Measurements from ENCODE around the gene TAF3.

DNA sequence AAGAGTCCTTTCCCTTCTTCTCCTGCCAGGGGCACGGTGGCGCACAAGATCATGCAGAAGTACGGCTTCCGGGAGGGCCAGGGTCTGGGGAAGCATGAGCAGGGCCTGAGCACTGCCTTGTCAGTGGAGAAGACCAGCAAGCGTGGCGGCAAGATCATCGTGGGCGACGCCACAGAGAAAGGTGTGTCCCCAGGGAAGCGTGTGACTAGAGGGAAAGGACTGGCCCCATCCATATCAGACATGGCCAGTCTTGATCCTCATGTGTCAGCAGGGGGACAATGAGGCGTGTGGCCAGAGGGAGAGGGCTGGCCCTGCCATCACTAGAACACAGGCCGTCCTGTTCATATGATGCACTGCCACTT is 23.3 kb downstream of the RBM17 start:
- PRO-cap = no peak
- RAMPAGE, long total RNA, 4 experiments = start-site peak on the plus strand in 1 of 4 experiments, centred at positions 79 to 308 of the sequence, 17 to 40 reads per replicate

DNA sequence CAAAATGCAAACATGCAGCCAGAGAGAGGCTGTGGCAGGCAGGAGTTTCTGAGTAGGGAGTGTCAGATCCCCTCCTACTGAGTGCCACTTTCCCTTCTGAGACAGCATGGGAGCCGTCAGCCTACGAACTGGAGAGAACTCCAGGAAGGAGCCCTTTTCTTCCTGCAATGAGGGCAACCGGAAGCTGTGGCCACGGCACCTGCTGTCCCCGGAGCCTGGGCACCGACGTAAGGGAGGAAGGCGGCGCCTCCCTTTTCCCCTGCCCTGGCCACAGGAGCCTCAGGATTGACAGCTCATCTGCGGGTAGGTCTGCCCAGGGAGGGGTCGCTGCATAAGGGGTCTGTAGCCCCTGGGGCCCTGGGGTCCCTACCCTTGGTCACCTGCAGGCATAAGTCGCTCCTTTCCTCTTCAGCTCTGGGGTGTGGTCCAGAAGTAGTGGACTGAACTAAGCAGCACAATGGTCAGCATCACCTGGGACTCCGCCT is 51.7 kb downstream of the RBM17 start:
- PRO-cap = no peak
- RAMPAGE, long total RNA, 4 experiments = no peak in any of the 4 experiments

DNA sequence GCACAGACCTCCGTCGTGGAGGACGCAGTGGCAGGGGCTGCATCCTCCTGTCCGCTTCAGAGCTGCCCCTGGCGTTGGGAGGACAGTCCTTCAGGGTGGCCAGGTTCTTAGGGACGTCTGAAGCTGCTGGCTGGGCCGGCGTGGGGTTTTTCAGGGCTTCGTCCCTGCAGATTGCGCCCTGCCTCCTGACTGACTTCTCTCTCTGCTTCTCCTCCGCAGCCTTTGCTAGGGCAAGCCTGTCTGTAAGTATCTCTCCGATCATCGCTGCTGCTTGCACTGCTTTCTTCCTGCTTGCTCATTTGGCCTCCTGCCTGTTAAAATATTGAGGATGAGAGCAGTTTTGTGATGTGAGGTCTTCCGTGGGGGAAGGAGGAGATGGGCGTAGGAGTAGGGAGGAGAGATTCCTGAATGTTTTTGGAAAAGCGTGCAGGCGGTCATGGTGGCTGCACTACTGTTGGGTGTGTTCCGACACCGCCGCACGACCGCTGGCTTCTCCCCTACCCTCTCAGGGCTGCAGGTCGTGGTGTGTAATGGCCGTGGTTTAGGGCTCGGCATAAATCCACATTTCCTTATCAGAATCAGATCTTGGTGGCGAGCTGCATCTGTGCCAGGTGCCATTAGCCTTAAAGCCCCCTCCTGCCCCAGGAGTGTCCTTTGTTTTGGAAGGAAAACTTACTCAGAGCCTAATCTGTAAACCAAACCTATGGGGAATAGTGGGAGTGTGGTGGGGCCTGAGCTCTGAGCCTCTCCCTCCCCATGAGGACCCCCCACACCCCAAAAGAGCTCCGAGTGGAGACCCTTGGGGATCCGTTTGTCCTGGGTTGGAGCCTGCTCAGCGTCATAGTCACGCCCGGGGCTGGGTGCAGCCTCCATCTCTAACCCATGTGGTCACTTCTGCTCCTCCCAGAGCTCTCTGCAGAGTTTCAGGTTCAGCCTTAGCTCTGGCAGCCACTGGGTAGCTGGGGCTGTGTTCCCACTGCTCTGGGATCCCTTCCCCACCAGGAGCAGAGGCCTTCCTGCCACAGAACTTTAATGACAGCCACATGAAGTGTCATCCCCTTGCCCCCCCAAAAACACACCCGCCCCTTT is 25.6 kb downstream of the PFKFB3 start:
- PRO-cap = no peak
- RAMPAGE, long total RNA, 4 experiments = no peak in any of the 4 experiments

DNA sequence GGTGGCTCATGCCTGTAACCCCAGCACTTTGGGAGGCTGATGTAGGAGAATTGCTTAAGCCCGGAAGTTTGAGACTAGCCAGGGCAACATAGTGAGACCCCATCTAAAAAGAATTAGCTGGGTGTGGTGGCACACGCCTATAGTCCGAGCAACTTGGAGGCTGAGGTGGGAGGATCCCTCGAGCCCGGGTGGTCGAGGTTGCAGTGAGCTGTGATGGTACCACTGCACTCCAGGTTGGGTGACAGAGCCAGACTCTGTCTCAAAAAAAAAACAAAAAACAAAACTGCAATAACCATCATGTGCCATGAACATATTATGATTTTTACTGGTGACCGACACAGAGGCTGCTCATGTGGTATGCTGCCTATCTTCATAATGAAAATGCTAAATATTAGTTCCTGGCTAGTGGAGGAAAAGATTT is 71.9 kb downstream of the PFKFB3 start:
- PRO-cap = no peak
- RAMPAGE, long total RNA, 4 experiments = no peak in any of the 4 experiments

DNA sequence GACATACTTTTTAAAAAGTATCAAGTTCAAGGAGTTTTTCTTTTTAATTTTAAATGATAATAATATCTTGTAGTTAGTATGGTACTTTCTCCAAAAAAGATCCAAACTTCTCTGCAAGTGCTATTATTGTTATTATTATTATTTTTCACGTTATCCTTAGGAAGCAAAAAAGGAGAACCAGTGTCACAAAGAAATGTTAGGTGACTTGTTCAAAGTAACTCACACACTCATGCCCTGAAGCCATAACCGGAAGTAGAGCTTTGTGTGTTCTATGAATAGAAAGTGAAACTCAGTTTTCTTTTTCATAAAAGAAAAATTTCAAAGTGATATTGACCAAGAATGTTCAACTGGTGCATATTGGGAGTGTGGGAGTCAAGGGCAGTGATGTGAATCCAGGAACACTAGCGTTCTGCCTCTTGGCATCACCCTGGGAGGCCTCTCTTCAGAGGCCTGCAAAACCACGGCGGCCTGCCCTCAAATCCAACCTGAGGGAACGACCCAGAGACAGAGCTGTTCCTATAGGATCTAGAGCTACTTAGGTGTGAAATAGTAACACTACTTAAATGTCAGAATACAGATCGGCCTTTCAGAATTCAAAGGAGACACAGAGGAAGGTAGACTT is 106.1 kb downstream of the PRKCQ start:
- PRO-cap = no peak
- RAMPAGE, long total RNA, 4 experiments = no peak in any of the 4 experiments

DNA sequence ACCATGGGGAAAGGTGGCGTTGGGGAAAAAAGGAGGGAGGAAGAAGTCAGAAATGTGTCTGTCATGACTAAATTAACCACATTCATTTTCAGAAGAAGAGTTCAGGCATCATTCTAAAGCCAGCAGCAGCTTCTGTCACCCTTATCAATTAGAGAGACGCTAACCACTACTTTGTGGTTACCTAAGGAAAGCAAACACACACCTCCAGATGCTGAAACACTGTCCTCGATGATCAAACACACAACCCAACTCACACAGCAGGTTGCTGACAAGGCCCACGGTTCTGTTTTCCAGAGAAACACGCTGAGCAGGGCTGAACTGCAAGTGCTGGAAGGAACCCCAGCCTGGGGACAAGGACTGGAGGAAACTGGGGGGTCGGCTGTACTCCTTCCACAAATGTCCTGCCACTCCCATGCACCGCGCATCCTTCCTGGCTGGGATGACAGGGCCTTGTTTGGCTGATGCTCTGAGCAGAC is 36.6 kb downstream of the PRKCQ start:
- PRO-cap = no peak
- RAMPAGE, long total RNA, 4 experiments = no peak in any of the 4 experiments

GRCh38 chr10:6607124-6607588 is 27.1 kb upstream of the PRKCQ start:
- PRO-cap = no peak
- RAMPAGE, long total RNA, 4 experiments = no peak in any of the 4 experiments

DNA sequence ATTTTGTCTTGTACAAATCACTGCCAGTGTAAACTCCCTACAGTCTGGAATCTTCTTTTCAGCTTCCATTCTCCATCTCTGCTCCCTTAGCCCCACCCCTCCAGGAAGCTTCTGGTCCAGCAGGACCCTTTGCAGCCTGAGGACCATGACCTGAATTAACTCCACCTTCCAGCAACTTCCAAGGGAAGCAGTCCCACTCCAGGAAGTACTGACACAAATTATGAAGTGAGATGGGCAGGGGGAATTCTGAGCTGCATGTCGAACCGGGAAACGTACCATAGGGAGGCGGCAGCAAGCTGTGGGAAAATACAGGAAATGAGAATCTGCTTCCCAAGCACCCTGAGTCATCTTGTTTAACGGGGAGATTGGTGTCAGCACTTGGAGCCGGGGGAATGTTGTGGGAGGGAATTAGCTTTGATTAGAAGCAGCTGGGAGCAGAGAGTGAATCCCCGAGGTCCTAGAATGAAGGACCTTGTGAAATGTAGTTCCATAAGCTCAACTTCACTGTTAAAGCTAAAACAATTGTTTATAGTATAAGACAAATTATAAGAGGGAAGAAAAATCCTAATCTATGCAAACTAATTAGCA is 141.3 kb upstream of the PRKCQ start:
- PRO-cap = no peak
- RAMPAGE, long total RNA, 4 experiments = no peak in any of the 4 experiments

- PRO-cap = no peak
- RAMPAGE, long total RNA, 4 experiments = no peak in any of the 4 experiments
Observed at GRCh38 chr10:7170472-7171927, 239.8 kb downstream of the SFMBT2 start.

DNA sequence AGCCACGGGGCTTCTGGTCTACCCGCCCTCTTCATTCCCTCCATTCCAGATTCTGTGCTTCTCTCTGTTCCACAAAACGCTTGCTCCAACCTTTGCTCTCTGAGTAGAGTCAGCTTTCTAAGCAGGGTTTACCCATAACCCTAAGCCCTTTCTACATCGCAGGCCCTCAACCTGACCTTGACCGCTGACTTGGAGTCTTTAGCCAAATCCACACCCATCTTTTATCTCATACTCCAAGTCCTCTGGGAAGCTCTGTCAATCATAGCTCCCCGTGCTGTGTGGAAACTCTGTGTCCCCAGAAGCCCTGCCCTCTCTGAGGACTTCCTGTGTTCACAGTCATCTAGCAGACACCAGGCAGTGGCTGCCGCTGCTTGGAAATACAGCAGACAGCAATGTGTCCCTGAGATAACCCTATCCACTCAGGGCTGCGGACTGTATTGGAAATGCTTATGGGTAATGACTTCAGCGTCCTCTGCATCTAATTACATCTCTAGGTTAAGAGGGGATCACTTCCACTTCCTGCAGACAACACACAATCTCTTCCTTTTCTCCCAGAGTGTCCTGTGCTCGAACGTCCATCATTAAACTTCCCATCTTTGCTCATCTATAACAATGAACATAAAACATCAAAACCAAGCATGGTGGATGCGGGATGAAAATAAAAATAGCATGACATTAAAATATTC is 158.7 kb downstream of the SFMBT2 start:
- PRO-cap = no peak
- RAMPAGE, long total RNA, 4 experiments = no peak in any of the 4 experiments

GRCh38 chr10:7381580-7382032 is 29.2 kb downstream of the SFMBT2 start:
- PRO-cap = no peak
- RAMPAGE, long total RNA, 4 experiments = no peak in any of the 4 experiments

DNA sequence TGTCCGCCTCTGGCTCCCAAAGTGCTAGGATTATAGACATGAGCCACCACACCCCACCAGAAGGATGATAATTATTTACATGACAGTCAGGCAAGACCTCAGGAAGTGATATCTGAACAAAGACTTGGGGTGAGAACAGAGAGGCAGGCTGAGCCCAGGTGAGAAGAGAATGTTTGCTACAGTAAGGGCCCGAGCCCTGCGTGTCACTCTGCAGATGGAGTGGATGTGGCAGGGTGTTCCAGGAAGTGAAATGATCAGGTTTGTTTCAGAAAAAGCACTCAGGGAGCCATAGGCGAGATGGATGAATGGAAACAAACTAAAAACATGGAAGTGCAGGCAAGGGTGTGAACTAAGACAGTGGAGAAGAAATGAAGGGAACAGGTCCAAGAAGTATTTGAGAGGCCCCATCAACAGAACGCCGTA is 22.2 kb downstream of the SFMBT2 start:
- PRO-cap = no peak
- RAMPAGE, long total RNA, 4 experiments = no peak in any of the 4 experiments

GRCh38 chr10:7407802-7408367 is 2.9 kb downstream of the SFMBT2 start:
- PRO-cap = no peak
- RAMPAGE, long total RNA, 4 experiments = no peak in any of the 4 experiments

DNA sequence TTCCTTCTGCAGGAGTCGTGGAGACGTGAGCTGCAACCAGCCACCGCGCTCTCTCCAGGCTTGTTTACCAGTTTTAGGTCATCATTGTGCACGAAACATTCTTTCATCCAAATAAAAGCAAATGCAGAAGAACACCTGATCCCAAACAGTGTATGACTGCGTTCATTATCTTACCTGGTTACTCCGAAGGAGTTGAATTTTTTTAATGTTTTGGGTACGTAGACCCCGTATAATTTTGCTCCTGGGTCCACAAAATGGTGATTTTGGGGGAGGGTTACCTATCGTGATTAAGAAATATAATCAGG is 2.4 kb upstream of the SFMBT2 start:
- PRO-cap = no peak
- RAMPAGE, long total RNA, 4 experiments = no peak in any of the 4 experiments

GRCh38 chr10:7471612-7472399 is 61.0 kb upstream of the SFMBT2 start:
- PRO-cap = no peak
- RAMPAGE, long total RNA, 4 experiments = no peak in any of the 4 experiments

- PRO-cap = no peak
- RAMPAGE, long total RNA, 4 experiments = no peak in any of the 4 experiments
Observed at GRCh38 chr10:7475499-7475881, 64.7 kb upstream of the SFMBT2 start.

GRCh38 chr10:7547746-7548573 is 118.8 kb downstream of the ITIH5 start:
- PRO-cap = no peak
- RAMPAGE, long total RNA, 4 experiments = no peak in any of the 4 experiments

- PRO-cap = no peak
- RAMPAGE, long total RNA, 4 experiments = no peak in any of the 4 experiments
Observed at GRCh38 chr10:7667932-7668208, 1.1 kb upstream of the ITIH5 start.

DNA sequence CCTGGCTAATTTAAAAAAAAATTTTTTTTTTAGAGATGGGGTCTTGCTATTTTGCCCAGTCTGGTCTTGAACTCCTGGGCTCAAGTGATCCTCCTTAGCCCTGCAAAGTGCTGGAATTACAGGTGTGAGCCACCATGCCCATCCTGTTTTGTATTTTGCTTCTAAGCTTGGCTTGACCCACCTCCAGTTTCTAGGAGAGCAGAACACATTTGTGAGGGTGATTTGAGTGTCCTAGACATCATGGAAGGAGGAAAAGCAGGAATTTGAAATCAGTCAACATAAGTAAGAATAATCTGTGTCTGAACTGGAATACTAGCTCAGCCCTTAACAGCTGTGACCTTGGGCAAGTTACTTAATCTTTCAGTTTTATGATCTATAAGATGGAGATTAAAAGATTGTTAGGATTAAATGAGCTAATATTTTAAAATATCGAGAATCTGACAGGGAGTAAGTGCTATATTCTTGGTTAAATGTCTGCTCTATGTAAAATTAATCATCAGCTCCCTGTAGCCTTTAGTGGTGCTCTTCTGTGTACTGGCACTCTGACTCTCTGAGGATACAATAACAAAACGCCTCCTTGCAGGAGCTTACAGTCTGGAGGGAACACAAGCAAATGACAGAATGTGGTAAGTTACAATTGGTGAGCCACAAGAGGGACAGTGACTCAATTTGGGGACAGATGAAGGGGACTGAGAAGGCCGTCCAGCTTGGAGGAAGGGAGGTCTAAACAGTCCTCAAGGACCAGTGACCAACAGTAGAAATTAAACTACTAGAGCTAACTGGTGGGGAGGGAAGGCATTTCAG is 9.1 kb upstream of the TAF3 start:
- PRO-cap = no peak
- RAMPAGE, long total RNA, 4 experiments = no peak in any of the 4 experiments

- PRO-cap = bidirectional peak, plus-strand start at chr10:7818505, minus-strand start at chr10:7818366
- RAMPAGE, long total RNA, 4 experiments = start-site peak on the plus strand in 3 of 4 experiments, at chr10:7818503-7818520 at its widest, 74 to 155 reads per replicate
Observed at GRCh38 chr10:7818184-7818974, at the start of gene TAF3. Gene TAF3, plus strand, starts transcription at chr10:7818505.